Endothelial cell (in vitro differentiated cells): ENCODE measurements around the genes ZFY, TSPY8, RBMY1D and PRY.

- PRO-cap: bidirectional peak, plus-strand start at chrY:2935071, minus-strand start at chrY:2935455; bidirectional peak, plus-strand start at chrY:2935825, minus-strand start at chrY:2935927; bidirectional peak, plus-strand start at chrY:2936171, minus-strand start at chrY:2936062
These were observed at the start of gene ZFY for GRCh38 chrY:2935325-2936303. TSS of gene ZFY (plus strand) at chrY:2935381.

DNA sequence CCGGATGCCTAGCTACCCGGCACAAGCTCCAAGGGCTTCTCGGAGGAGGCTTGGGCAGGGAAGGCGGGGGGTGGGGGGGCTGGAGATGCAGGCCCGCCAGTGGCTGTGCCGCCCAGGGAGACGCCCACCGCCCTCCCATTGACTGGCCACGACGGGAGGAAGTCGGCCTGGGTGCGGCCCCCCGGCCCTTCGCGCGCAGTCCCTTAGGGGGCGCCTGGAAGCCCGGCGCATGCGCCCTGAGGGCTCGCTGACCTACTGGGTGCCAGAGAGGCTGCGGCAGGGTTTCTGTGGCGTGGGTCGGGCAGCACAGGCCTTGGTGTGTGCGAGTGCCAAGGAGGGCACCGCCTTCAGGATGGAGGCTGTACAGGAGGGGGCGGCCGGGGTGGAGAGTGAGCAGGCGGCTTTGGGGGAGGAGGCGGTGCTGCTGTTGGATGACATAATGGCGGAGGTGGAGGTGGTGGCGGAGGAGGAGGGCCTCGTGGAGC lies at the start of gene TSPY8:
TSPY8 (plus strand) TSS at position 184 of the 485 bp plus-strand sequence.
- PRO-cap: no peak

DNA sequence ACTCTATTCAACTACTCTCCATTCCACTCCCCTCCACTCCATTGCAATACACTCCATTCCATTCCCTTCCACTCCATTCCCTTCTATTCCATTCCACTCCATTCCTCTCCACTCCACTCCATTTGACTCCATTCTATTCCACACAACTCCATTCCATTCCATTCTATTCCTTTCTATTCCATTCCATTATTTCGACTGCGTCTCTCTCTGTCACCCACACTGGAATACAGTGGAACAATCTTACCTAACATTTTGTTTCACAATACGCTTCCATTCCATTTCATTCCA lies 1304.7 kb downstream of the TSPY10 start:
- PRO-cap: no peak

- PRO-cap: no peak
These were observed 426.6 kb upstream of the USP9Y start for GRCh38 chrY:12274557-12274789.

DNA sequence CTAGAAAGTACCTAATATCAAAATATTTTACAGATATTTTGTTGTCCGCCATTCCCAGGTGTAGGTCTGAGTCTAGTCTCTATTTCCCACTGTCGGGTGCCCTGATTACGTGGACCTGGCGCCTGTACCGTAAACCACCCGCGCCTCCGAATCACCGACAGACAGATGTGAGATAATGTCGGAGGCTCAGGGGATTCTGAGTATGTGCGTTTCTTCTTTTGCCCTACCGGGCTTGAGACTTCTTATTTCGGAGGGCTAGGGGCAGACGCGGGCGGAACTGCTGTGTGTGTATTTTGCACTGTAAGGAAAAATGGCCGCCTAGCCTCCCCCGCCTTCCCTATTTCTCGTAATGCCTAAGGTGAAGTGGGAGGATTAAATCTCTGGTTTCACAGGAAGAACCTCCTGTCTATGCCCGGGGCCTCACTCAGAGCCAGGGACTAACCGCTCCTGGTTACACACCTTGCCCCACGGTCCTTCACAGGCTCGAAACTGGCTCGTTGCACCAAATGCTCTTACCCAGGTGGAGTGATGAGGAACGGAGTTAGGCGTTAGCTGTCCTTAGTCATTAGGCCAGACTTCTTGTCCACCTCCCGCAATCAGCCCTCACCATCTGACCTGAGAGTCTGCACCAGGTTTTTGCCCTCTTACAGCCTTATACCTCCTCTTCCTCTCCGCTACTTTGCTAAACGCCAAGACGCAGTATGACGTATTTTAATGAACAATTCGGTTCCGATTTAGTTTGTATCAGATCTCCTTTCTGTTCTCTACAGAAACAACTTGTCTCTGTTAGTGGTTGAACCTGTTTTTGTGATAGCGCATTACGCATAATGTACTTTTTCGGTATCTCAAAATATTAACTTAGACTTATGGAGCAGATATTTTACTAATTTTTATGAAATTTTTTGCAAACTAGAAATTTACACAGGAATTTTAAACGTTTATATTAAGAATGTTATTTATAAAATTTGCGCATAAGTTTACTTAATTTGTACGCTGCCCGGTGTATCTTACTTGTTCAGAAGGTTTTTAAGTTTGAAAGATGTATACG lies 37.9 kb upstream of the USP9Y start:
- PRO-cap: bidirectional peak, plus-strand start at position 423 of the sequence, minus-strand start at position 316 of the sequence; bidirectional peak, plus-strand start at position 699 of the sequence, minus-strand start at position 530 of the sequence

DNA sequence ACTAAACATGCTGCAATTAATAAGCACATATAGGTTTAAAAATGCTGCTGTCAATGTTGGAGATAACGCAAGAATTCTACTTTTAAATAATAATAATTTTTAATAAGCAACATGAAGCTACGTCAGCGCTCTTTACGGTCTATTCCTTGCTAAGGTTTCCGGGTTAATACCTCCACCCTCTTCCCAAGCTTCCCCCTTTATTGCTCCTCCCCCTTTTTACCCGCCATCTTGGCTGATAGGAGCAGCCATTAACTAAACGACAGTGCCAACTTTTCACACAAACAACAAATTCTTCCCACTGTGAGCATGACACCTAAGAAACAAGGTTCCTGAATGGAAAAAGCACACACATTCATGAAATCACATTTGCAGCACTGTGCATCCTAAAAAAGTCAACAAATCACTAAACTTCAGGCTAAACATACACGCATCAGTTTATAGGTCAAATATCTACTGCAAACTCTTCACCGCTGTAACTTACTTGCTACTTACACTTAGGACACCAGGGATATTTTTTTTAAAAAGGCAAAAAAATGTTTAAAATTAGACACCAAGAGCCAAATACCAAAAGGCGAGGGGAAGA lies 1.4 kb downstream of the UTY start:
- PRO-cap: bidirectional peak, plus-strand start at position 255 of the sequence, minus-strand start at position 168 of the sequence

DNA sequence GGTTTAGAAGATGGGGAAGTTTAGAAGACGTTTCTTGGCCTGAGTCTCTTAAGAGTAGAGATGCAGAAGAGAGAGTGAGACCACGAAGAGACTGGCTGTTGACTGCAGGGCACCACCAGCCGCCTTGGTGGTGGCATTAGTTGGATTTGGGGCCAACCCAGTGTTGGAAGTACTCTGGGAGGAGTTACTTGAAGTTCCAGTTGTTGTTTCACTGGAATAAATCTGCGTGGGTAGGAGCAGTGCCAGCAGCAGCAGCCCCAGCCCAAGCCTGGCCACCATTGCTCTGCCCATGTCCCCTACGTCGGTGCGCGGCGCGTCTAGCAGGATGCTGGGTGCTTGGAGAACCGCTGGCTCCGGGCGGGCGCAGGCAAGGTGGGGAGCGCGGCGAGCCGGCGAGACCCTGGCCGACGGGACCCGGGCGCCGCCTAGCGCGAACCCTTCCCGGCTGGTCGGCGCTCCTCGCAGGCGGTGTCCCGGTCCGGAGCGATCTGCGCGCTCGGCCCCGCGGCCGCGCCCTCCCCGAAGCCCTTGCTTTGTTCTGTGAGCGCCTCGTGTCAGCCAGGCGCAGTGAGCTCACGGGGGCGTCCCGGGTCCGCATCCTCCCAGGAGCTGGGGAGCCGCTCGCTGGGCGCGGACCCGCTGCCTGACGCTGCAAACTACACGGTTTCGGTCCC lies 219.0 kb upstream of the HSFY2 start:
- PRO-cap: bidirectional peak, plus-strand start at position 565 of the sequence, minus-strand start at position 490 of the sequence

GRCh38 chrY:19067745-19068565 lies 294.4 kb upstream of the HSFY2 start:
- PRO-cap: no peak

- PRO-cap: no peak
These were observed 334.1 kb upstream of the HSFY2 start for GRCh38 chrY:19107607-19108108.

- PRO-cap: bidirectional peak, plus-strand start at chrY:20575182, minus-strand start at chrY:20575153
These were observed 660 bp upstream of the EIF1AY start for GRCh38 chrY:20574962-20575270.

- PRO-cap: no peak
These were observed at the start of gene RBMY1D for GRCh38 chrY:21894245-21894833. TSS of gene RBMY1D (minus strand) at chrY:21894526.

DNA sequence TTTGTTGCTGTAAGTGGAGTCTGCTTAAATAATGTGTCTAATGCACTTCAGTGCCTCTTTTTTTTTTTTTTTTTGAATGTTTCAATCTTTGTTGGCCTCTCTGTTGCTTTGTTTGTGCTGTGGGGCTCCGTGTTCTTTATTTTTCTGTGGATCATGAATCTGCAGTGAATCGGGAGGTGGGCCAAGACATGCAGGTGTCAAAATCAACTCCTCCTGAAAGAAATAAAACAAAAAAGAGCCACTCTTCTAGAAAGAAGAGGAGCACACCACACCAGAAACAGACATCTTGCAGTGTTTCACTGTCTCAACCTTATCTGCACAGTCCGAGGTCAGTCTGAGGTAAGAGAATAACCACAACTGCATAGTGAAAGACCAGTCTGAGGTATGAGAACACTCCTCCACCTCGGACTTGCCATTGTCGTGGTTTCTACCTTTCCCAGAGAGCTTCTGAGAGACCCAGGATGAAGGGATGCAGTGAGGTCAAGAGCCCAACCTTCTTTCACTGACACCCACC lies at the start of gene PRY:
PRY (plus strand) TSS at position 252 of the 514 bp plus-strand sequence.
- PRO-cap: no peak